SJSA1 (cell line): ENCODE results near the gene IFI27L1.

GRCh38 chr14:93941364-93942209, 14.4 kb downstream of the FAM181A start:
- RAMPAGE, long total RNA = no peak

DNA sequence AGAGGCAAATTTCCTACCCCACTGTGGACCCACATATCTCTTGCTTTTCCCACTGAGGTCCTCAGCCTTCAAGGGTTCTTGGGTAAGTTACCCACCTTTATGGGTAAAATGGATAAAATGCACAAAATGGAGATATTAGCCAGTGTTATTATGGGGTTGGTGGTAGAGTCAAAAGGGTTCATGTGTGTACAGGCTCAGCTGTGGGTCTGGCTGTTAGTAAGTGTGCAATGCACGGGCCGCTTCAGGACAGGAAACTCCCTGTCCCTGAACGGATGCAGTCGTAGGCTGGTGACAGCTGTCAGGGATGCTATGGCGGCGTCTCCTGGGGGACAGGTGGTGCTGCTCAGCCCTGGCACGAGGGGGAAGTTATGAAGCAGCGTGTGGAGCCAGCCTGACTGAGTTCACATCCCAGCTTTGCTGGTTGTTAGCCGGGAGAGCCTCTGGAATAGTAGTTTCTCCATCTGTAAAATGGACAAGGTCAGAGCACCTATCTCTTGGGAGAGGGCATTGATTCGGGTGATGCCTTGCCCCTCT, 7.3 kb downstream of the ASB2 start:
- RAMPAGE, long total RNA = no peak

- RAMPAGE, long total RNA = no peak
These were observed 5.5 kb upstream of the ASB2 start for GRCh38 chr14:93981789-93982365.

DNA sequence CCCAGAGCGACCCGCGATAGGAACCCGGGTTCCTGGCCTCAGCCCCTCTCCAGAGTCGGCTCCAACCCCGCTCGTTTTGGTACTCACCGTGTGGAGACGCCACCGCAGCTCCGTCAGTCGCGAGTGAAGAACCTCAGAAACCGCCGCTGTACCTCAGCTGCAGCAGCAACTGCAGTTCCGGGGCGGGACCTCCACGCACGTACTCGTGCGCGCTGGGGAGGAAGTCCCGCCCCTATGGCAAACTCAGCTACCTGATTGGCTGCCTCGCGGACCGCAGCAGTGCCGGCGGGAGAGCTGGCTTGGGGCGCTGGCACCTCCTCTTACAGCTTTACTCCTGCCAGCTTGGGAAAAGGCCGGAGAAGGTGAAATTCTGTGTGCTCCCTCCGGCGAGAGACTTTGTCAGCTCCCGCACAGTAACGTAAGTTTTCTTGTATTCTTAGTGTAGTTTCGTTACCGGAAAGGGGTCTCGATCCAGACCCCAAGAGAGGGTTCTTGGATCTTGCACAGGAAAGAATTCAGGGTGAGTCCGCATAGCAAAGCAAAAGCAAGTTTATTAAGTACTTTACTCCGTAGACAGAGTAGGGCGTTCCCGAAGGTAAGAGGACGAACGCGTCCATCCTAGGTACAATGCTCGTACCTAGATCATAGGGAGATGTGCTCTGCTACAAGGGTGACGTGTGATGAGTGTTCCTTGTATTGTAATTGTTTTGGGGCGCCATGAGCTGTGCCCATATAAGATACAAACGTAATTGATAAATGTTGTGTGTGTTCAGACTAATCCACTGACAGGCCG, at the start of gene IFI27L1:
Gene IFI27L1 (plus strand): TSS at position 279 of the 793 bp plus-strand sequence.
- RAMPAGE, long total RNA = start-site peak on the minus strand centred at position 155 of the sequence, 60 bp wide, 558 and 78 reads in 2 replicates

- RAMPAGE, long total RNA = no peak
These were observed 13.0 kb downstream of the IFI27L2 start for GRCh38 chr14:94116277-94116900.

GRCh38 chr14:94288516-94289384, 4.3 kb downstream of the SERPINA10 start:
- RAMPAGE, long total RNA = no peak

GRCh38 chr14:94294098-94294722, 1.1 kb upstream of the SERPINA10 start:
- RAMPAGE, long total RNA = no peak

DNA sequence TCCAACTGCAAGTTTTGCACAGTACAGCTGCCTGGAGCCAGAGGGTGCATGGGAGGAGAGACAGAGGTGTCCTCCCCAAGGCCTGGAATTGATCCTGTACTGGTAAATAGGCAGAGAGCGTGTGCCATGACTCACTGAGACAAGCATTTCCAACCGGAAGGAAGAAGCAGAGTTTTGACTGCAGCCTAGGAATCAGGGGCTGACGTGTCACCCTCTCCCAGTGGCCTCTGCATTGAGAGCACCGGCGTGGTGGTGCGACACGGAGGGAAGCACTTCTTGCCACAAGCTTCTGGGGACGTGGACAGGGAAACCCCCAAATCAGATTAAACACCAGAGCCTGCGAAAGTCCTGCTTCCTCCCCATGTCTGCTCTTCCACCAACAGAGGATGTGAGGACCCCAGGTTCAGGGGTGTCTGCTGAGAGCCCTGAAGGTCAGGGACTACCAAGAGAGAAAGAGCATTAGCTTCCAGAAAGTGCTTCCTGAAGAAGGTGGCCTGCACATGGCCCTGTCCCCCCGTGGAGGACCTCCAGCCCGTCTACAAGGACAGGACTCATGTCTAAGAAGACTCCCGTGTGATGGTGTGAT, 18.9 kb upstream of the SERPINA4 start:
- RAMPAGE, long total RNA = no peak

DNA sequence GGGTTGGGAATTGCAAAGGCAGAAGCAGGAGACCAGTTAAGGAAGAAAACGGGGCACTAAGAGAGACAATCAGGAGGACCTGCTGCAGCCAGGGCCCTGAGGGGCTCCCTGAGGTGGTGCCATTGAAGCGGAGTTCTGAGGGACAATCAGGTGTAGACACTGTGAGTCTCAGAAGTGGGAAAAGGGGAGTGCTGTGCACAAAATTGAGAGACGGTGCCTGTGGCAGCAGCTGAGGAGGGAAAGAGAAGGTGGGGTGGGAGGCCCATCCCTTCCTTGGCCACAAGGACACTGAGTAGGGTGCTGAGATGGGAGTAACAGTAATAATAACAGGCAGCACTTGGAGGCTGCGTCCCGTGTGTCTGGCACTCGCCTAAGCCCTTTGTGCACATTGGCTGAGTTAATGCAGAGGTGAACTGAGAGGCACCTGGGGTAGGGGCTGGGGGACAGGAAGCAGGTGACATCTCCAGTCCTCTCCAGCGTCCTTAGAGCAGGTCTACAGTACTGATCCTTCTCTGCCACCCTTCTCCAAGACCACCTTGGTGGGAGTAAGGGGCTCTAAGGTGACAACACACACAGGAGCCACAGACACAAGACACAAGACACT, 14.9 kb upstream of the SERPINA3 start:
- RAMPAGE, long total RNA = no peak

- RAMPAGE, long total RNA = no peak
These were observed 543 bp downstream of the SERPINA3 start for GRCh38 chr14:94612635-94613232.

GRCh38 chr14:94620026-94620823, 8.0 kb downstream of the SERPINA3 start:
- RAMPAGE, long total RNA = no peak

- RAMPAGE, long total RNA = no peak
These were observed 8.9 kb downstream of the SERPINA3 start for GRCh38 chr14:94620824-94621855.

GRCh38 chr14:94907634-94908263, 137.8 kb upstream of the GSC start:
- RAMPAGE, long total RNA = no peak

- RAMPAGE, long total RNA = no peak
These were observed 28.7 kb upstream of the DICER1 start for GRCh38 chr14:95185958-95186597.

- RAMPAGE, long total RNA = no peak
These were observed 46.4 kb downstream of the CLMN start for GRCh38 chr14:95272989-95274118.

GRCh38 chr14:95412169-95413077, 92.7 kb upstream of the CLMN start:
- RAMPAGE, long total RNA = no peak

- RAMPAGE, long total RNA = no peak
These were observed 93.5 kb upstream of the CLMN start for GRCh38 chr14:95413078-95413697.

DNA sequence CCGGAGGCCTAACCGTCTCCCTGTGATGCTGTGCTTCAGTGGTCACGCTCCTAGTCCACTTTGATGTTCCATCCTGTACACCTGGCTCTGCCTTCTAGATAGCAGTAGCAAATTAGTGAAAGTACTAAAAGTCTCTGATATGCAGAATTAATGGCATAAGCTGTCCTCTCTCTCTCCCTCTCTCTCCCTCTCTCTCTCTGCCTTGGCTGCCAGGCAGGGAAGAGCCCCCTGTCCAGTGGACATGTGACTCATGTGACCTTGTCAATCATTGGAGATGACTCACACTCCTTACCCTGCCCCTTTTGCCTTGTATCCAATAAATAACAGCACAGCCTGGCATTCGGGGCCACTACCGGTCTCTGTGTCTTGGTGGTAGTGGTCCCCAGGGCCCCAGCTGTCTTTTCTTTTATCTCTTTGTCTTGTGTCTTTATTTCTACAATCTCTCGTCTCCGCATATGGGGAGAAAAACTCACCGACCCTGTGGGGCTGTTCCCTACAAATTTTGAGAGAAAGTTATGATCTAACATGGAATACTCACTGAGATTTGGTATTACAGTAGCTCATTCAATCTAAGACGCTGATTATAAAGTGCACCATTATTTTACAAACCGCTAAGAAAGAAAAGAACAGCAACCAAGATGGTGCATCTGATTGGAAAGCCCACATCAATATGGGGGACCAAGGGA, 88.9 kb downstream of the SYNE3 start:
- RAMPAGE, long total RNA = no peak

DNA sequence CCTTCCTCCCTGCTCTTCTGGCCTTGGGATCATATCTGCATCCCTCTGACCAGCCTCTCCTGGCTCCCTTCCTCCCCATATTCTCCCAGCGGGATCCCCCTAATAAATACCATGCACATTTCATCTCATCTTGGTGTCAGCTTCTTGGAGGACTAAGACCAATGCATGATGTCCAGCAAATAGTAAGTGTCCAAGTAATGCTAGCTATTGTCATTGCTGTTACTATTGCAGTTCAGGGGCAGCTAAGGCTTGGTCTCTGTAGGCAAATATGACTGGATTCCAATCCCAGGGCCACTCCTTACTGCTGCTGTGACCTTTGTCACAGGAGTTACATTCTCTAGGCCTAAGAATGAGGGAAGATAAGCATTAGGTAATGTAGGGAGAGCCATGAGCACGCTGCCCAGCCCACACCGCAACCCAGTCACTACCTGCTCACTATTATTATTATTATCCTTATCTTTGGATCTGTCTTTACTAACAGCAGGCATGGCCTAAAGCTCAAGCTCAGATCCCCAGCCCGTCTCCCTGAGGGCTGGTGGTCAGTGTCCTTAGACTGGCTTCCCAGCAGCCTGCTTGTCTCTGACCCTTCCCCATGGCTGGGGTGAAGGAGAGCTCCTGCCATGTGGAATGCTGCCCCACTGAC, 47.7 kb downstream of the SYNE3 start:
- RAMPAGE, long total RNA = no peak

GRCh38 chr14:96105493-96105961, 66.4 kb downstream of the C14orf132 start:
- RAMPAGE, long total RNA = no peak